Neutrophil (primary cell): ENCODE measurements around the gene COPS2.

DNA sequence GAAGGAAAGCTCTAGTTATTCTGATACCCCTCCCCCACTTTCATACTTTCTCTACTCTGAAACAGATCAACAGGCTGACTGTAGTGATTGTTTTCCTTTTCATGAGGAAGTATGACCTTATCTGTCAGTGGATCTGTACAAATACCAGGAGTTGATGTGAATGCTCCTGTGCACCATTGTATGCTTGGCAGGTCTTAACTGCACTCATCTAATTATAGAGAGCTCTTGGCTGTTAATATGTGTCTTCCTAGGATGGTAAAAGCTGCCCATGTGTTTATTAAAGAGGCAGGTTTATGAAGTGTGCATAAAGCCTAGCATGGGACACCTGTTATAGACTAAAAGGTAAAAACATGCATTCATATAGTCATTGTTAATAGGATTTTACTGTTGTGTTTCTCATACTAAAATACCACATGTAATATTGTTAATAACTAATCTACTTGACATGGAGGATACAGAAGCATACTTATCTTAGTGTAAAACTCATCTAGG, 18.5 kb downstream of the EIF3J start:
- PRO-cap, result no peak

DNA sequence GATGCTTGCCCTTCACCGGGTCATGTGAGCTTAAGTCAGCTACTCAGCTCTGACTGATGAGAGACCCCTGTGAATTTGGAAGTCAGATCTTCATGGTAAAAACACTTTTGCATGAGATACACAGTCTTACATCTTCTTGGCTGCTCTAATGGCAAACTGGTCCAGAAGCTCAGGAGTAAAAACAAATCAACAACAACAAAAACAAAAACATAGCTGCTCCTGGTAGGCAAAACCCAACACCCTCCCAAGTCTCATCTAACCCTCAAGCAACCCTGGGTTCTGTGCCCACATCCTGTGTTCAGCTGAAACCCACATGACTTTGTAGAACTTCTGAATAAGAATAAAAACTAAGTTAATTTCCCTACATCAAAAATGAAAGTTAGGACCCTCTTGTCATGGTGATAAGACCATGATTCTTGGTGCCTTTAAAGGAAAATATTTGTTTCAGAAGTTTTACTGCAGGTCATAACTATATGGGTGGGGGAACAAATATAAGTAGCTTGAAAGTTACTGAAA, 13.9 kb upstream of the SPG11 start:
- PRO-cap, result no peak

- PRO-cap, result no peak
These were observed 4.1 kb downstream of the DUOXA1 start for GRCh38 chr15:45125329-45126206.

- PRO-cap, result no peak
These were observed 571 bp downstream of the DUOX1 start for GRCh38 chr15:45130387-45130743.

GRCh38 chr15:45346021-45346658, 32.2 kb downstream of the GATM start:
- PRO-cap, result no peak

DNA sequence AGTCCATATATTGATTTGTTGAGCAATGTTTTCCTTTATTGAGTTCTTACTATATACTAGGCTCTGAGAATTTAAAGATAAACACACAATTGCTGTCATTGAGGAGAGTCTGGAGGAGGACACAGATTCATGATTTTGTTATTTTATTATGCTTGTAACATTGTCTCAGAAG, 19.1 kb downstream of the C15orf48 start:
- PRO-cap, result no peak

DNA sequence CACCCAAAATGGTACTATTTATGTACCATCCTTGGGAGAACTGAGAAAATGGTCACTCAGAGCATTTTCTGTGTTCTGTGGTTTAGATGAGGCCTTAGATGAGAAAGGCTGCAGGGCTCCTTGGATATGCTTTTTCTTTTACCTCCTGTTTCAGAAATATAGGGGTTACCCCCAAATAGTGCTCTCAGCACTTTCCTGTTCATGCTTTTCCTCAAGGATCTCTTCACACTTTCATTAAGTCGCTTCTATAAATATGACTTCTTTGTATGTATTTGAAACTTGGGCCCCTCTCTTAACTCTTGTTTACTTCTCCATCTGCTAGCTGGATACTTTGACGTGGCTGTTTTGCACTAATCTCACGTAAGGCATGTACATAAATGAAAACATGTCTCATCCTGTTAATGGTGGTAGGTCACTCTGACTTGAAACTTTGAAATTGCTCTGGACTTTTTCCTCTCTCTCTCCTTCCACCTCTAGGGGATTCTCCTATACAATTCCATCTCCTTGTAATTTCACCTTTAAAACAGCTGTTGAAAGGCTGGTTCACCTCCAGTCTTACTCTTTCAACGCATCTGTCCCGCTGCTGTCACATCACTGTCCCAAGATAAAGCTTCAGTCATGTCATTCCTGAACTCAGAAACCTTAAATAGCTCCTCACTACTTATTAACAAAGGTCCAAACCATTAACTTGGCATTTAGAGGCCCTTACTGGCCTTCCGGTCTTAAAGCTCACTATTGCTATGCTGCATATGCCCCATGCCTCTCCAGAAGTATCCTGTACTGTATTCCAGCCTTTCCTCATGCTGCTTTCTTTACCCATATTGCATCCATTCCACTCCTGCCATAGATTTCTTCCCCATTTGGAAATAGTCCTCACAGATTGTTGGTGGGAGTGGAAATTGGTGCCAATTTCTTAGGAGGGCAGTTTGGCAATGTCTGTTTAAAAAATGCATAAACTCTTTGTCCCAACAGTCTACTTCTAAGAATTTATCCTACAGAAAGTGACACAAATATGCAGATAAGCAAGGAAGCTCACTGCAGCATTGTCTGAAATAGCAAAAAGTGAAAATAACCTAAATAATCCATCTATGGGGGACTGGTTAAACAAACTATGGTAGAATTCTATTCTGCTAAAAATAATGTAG, 1.2 kb downstream of the BLOC1S6 start:
- PRO-cap, result no peak

- PRO-cap, result no peak
These were observed 9.9 kb downstream of the SQOR start for GRCh38 chr15:45644713-45645191.

- PRO-cap, result no peak
These were observed 116.8 kb downstream of the SQOR start for GRCh38 chr15:45751631-45751969.

GRCh38 chr15:46079743-46080421, 445.1 kb downstream of the SQOR start:
- PRO-cap, result no peak

- PRO-cap, result no peak
These were observed 417.3 kb upstream of the SEMA6D start for GRCh38 chr15:47299874-47300564.

DNA sequence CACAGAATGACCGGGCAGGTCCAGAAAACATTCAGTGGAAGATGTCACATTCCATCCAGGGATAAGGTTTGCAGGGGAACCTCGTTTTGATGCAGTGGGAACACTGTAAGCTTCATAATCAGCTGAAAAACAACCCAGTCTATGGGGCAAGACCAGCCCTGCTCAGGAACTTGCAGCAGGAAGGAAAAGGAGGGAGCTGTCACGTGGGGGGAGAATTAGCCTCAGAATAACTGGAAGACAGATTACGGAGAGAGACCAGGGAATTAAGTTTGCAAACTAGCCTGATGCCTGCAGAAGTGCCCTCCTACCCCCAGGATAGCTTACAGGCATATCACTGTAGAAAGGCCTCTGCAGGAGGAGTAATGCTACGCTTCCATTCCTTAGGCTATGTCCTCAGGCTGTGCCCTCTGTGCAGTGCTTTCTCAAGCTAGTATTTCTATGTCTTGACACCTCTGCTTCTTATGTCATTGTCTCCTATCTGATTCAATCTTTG, 43.8 kb upstream of the SEMA6D start:
- PRO-cap, result no peak

DNA sequence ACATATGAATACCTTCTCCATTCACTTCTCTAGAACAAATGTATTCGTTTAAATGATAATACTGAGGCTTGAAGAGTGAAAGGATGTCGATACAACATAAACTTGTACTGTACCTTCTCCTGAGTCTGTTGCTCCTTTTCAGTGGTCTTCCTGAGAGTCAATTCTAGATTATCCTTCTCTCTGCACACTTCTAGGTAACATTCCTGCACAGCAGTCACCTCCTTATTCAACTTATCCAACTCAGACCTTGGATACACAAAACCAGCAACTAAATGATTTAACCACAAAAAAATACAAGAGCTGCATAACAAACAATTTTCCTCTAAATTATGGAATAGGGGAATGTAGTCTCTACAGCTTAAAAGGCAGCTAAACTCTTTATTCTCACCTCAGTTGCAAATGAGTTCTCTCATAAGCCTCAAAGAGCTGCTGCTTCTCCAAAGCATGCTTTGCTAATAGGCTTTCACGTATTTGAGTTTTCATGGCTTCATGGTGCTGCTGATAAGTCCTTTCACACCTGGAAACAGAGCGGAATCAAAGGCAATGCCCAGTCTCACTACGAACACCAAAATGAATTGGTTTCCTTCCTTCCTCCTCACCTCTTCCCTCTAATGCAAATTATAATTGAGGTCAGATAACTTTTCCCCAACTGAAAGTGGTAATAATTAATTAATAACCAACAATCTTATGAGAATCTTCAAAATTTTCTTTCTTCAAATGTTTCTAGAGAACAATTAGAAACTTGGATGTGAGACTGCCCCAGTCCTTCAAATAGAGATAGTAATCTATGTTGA, 43.7 kb downstream of the CEP152 start:
- PRO-cap, result no peak

DNA sequence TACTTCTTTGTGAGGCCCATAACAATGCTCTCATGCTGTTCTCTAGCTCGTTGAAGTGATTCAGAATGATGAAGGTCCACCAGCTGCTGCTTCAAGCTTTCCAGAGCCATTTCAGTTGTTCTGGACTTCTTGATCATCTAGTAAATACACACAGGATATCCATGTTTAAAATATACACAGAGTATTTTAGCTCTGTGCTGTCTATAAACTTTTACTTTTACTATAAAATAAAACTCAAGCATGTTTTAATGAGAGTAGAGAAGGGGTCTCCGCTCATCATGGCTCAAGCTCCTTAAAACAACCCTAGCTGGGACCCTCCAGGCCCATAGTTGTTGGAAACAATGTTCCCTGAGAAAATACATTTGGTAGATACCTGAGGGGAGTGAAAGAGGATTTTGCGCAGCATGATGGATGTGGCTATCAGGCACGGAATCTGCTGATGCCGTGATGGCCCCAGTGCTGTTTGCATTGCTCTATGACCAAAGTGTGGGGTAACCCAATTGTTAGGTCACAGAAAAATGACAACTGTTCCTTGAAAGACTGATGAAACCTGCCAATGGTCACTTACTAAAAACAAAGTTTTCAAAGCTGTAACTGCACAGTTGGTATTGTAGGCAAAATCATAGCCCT, 21.9 kb downstream of the CEP152 start:
- PRO-cap, result no peak

DNA sequence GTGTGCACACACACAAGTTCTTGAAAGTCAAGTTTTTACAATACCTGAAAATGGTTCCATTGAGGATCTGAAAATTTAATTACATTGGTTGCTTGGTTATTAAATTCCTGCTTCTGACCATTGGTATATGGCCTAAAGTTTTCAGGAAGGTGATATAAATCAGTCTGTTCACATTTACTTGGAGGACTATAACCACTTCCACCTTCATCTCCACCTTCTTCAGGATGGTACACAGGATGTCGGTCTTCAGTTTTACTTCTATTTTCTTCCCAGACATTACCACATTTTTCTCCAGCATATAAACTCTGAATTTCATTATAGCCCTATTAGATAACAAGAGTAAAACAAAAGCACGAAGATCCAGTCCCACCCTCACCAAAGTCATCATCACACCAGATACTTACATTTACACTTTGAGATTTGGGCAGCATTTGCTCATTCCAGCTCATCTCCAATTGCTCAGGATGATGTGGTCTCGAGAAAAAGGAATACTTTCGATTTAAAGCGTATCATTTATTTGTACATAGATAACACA, 13.5 kb downstream of the CEP152 start:
- PRO-cap, result no peak

- PRO-cap, result bidirectional peak, plus-strand start at chr15:49155816, minus-strand start at chr15:49155572
These were observed at the start of gene COPS2 for GRCh38 chr15:49155265-49156233. COPS2 (minus strand) TSS chr15:49155599.

- PRO-cap, result no peak
These were observed 9.4 kb upstream of the ATP8B4 start for GRCh38 chr15:50128465-50128761.

DNA sequence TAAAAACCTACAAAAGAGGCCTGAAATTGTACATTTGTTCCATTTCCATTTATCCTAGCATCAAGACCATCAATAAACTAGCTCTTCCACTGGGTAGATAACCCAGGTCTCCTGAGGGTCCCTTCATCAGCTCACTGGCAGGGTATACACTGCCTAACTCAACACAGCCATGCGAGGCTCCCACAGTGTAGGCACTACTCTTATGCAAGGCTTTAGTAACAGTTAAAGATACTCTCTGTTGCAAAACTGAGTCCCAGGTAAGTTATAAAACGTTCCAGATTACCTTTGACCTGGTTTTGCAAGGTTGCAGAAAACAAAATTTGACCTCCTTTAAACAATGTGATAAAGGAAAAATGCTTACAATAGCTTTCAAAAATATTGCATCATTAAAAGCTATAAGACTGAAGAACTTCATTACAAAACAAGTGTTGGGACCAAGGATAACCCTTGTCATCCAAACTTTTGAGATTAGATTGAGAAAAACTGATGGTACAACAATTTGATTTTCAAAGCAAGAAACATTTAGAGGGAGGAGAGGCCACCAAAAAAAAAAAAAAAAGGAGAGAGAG, 5.5 kb downstream of the SLC27A2 start:
- PRO-cap, result no peak

DNA sequence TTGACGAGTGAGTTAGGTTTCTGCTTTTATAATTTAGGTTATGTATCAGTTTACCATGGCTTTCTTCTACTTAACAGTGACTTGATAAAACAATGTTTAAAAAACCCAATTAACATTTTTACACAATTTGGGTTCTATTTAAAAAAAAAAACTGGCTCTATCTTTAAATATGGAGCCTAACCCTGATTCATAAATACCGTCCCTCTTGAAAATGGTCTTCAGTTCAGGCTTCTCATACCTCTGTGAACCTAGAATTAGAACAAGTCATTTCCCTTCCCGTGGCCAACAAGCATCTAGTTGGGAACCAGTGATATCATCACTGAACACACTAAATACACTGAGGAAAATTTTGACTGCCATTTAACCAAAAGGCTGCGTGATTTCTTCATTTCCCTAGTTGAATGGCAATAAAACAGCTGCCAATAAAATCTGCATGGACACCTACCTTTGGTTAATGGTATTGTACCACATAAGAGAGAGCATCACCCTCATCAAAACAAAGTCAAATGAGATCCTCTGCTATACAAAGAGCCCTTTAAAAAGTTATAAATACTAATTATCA, 14.5 kb upstream of the USP50 start:
- PRO-cap, result no peak

DNA sequence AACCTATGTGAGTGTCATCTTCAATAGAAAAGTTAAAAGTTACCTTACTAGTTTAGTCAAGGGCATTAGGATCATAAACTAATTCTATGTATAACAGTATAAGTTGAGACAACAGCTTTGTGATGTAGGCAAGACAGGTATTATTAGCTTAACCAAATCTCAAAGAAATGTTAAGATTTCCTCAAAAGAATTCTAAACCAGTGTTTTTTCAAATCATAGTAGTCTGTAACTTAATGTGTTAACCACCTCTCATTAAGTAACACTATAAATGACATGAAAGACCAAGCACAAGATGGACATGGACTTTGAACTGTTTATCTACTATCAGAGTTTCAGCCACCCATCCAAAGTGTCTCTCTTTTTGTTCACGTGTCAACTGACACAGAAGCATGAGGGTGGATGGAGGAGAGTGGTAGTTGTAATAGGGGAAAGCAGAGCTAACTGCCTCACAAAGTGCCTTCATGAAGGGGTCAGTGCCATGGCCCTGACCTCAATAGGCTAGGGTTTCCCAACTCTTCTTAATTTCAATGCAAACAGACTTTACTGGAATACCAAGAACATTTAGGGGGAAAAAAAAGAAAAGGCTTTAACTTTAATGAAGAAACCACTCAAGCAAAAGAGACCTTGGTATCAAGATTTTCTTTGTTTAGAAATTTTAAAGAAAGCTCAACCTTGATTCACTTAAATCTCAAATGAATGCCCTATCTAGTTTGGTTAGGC, 32.1 kb upstream of the TRPM7 start:
- PRO-cap, result no peak